ENCODE results near the genes RAPSN, OR4C5 and OR8J1.

GRCh38 chr11:47448877-47449388, at the start of gene RAPSN:
Gene RAPSN, minus strand, starts transcription at chr11:47449136.
- PRO-cap, 5 experiments, result no peak in any of the 5 experiments
- RAMPAGE, long total RNA, 2 experiments, result no peak in any of the 2 experiments
- RRBS, result no CpG with 5 or more reads among the region's 18 CpGs

DNA sequence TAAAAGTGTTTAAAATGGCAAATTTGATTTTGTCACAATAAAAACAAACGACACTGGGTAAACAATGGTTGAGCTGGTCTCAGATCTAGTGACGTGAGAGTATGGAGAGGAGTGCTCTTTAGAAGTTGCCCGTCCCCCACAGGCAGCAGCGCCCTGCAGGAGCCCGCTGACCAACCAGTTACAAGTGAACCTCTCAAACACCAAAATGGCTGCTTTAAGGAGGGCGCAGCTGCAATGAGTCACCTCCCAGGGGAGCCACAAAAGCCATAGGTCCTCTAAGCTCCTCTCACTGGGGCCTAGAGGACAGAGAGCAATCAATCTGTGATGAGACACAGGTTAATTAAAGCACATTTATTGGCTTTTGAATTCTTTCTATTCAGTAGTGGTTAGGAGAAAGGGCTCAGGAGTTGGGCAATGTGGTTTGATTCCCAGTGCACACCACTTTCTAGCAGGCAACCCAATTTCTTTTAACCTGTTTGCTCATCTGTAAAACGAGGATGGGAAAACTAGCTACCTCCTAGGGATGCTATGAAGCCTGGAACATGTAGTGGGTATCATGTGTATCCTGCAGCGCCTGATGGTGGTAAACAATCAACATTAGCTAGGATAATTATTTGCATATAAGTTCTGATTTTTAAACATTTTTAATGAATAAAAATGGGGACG, 15.6 kb upstream of the RAPSN start:
- PRO-cap, 5 experiments, result no peak in any of the 5 experiments
- RAMPAGE, long total RNA, 2 experiments, result no peak in any of the 2 experiments
- RRBS, result no CpG with 5 or more reads among the region's 9 CpGs

GRCh38 chr11:47467557-47468049, 18.7 kb upstream of the RAPSN start:
- PRO-cap, 5 experiments, result no peak in any of the 5 experiments
- RAMPAGE, long total RNA, 2 experiments, result no peak in any of the 2 experiments
- RRBS, result no CpG with 5 or more reads among the region's 10 CpGs

GRCh38 chr11:47498514-47499112, 49.7 kb upstream of the RAPSN start:
- PRO-cap, 5 experiments, result peak in 4 of 5 experiments; most common plus-strand start chr11:47499001 (in 3); most common minus-strand start chr11:47498786 (in 3)
- RAMPAGE, long total RNA, 2 experiments, result no peak in any of the 2 experiments
- RRBS, result no CpG with 5 or more reads among the region's 3 CpGs

DNA sequence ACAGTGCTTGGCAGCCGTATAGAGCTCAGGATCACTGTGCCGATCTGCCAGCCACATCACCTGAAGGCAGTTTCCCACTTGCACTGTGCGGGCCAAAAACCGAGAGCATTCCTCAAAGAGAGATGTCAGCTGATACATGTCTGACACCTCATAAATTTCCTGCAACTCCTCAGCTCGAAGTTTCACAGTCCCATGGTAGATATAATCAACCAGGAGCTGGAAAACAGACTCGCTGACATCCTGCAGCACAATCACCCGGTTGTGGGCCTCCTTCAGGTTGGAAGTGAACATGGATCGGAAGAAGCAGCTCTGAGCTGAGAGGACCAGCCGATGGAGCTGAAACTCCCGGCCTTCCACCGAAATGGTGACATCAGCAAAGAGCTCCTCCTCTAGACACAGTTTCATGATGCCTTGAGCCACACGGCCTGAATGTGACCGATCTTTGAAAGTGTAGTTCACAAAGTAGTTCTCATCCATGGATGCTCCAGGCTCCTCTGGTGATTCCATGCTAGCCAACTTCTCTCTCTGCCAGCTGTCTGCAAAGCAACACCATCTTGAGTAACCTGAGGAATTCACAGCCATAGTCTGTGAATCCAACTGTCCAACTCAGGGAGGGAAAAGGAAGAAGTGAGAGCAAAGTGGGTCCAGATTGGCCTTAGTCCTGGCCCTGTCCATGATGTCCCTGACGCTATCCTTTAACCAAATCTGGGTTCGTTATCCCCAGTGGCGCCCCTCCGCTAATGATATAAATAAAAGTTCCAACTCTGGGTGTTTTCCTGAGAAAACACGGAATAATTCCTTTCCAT, 1.1 kb downstream of the KBTBD4 start:
- PRO-cap, 5 experiments, result no peak in any of the 5 experiments
- RAMPAGE, long total RNA, 2 experiments, result no peak in any of the 2 experiments
- RRBS, result 100% methylated on average over 2 of the region's 18 CpGs

DNA sequence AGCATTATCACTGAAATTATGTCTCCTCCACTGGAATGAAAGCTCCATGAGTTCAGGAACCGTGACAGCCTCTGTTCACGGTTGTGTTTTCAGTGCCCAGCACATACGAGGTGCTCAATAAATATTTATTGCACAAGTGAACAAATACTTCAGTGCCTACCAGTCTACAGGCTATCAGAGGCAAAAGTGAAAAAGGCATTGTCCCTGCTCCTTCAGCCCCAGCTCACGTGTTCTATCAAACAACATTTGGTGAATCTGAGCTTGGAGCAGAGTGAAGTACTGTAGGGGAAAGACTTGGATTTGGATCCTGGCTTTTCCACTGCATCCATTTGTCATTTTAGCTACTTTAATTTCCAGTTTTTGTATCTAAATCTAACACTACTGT, 1.1 kb upstream of the MTCH2 start:
- PRO-cap, 5 experiments, result no peak in any of the 5 experiments
- RAMPAGE, long total RNA, 2 experiments, result no peak in any of the 2 experiments
- RRBS, result no CpG with 5 or more reads among the region's 4 CpGs

DNA sequence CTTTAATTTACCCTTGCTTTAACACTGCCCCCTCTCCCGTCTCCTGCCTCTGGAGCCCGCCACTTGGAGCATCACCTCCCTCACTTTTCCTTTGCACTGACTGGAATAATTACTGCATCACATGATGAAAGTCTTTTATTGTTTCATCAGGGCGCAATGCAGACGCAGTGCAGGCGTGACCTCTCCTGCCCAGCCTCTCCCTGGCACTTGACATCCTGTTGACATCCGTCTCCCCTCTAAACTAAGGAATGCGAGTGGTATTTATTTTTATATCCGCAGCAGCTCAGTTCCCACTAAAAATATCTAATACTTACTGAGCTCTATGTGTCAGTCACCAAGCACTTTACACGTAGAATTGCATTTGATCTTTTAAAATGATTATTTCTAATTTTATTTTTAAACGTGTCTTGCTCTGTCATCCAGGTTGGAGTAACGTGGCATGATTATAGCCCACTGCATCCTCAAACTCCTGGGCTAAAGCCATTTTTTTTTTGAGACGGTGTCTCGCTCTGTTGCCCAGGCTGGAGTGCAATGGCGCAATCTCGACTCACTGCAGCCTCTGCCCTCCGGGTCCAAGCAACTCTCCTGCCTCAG, 1.3 kb upstream of the FNBP4 start:
- PRO-cap, 5 experiments, result peak in 4 of 5 experiments; most common plus-strand start position 136 of the sequence (in 1); most common minus-strand start position 98 of the sequence (in 4)
- RAMPAGE, long total RNA, 2 experiments, result no peak in any of the 2 experiments
- RRBS, result no CpG with 5 or more reads among the region's 16 CpGs

DNA sequence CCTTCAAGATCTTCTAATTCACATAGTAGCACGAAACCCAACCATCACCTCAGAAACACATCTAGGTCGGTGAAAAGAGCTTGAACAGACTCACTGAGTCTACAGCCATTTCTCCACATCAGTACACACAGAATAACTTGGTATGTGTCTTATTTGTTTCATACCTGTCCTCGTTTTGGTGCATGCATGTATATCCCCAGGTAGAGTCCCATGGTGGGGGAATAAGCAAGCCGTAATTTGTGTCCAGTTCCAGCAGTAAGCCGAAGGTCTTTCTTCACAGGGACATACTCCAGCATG, 12.7 kb downstream of the NUP160 start:
- PRO-cap, 5 experiments, result no peak in any of the 5 experiments
- RAMPAGE, long total RNA, 2 experiments, result no peak in any of the 2 experiments
- RRBS, result no CpG with 5 or more reads among the region's 5 CpGs

DNA sequence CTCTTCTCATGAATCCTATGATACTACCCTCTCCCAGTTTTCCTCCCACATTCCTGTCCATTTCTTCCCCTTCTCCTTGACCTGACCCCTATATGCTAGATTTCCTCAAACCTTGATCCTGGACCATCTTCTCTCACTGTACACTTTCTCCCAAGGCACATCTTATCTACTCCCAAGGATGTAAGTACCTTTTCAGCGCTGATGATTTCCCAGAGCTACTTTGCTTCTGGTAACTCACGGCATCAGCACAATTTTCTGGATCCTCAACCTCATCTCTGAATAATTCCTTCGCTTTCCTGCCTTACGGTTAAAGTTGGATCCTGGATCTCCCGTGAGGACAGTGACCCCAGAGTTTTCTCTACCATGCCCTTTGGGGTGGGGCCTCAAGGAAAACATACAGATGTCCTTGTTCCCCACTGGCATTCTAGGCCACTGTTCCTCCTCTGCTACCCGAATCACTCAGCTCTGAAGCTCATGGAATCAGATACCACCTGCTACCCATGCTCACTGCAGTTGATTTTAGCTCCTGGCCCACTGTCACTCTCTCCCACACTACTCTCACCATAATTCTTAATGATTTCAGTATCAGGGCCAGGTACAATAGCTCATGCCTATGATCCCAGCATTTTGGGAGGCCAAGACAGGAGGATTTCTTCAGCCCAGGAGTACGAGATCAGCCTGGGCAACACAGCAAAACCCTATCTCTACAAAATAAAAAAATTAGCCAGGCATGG, 5.9 kb downstream of the NUP160 start:
- PRO-cap, 5 experiments, result no peak in any of the 5 experiments
- RAMPAGE, long total RNA, 2 experiments, result no peak in any of the 2 experiments
- RRBS, result no CpG with 5 or more reads among the region's 7 CpGs

DNA sequence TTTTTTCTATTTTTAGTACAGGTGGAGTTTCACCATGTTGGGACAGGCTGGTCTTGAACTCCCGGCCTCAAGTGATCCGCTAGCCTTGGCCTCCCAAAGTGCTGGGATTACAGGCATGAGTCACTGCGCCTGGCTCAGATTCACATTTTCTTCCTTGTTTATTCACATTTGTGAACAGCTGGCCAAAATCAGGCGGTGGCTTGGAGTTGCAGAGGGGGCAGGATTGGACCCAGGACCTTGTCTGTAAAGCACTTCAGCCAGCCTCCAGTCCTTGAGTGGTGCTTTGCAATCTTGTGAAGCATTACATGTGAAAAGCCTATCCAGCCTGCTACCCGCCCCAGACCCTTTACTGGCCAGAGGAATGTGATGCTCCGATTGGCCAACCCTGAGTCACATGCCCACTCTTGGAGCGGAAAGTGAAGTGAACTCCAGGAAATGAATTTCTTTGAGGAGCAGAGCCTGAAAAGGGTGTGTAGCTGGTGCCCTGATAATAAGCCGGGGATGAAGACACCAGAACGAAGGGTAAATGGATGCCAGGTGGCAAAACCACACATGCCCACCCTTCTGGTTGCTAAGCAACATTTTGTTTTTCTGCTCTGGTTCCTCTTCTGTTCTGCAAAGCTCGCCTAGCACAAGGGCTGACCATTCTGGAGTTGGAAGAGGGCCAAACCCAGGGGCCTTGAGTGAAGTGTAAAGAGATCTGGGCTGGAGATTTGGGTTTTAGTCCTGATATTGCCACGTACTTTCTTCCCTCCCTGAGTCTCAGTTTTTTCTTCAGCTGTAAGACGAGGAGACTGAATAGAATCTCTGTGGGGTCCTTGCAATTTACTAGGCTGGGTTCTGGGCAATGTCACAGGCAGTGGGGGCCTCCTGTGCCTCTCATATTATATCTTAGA, 62.4 kb upstream of the PTPRJ start:
- PRO-cap, 5 experiments, result peak in 3 of 5 experiments; most common plus-strand start position 439 of the sequence (in 1); most common minus-strand start position 277 of the sequence (in 3)
- RAMPAGE, long total RNA, 2 experiments, result no peak in any of the 2 experiments
- RRBS, result no CpG with 5 or more reads among the region's 12 CpGs

DNA sequence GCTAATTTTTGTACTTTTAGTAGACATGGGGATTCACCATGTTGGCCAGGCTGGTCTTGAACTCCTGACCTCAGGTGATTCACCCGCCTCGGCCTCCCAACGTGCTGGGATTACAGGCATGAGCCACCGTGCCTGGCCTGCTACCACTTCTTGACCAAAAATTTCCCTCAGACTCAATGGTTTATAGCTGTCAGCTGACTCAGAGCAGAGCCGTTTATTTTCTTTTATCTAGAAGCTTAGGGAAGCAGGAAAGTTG, 56.3 kb upstream of the PTPRJ start:
- PRO-cap, 5 experiments, result peak in 1 of 5 experiments; most common minus-strand start position 156 of the sequence (in 1)
- RAMPAGE, long total RNA, 2 experiments, result no peak in any of the 2 experiments
- RRBS, result no CpG with 5 or more reads among the region's 5 CpGs

- PRO-cap, 5 experiments, result peak in 2 of 5 experiments; most common plus-strand start chr11:47924654 (in 1); most common minus-strand start chr11:47924585 (in 2)
- RAMPAGE, long total RNA, 2 experiments, result no peak in any of the 2 experiments
- RRBS, result no CpG with 5 or more reads among the region's 3 CpGs
Observed at GRCh38 chr11:47924410-47924814, 55.9 kb upstream of the PTPRJ start.

DNA sequence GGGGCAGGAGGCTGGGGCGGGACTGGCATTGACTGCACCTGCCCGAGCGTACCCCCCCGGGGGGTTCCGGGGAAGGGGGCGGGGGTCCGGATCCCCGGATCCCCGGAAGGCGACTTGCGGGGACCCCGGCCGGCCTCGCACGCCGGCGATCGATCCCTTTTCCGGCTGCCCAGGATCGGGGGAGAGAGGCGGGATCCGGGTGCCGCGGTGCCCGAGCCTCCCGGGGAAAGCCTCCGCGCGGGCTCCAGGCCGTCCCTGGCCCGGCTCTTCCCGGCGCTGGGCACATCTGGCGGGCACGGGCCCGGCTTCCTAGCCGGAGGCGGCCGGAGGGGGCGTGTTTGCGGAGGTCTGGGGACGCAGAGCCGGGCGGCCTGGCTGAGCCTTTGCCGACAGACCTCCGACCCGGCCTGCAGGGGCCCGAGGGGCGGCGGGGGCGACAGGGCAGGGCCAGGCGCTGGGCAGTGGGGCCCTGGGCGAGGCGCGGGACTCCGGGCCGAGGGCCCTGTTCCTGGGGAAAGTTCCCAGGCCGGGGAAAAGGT, 744 bp downstream of the PTPRJ start:
- PRO-cap, 5 experiments, result peak in 1 of 5 experiments; most common plus-strand start position 335 of the sequence (in 1); most common minus-strand start position 141 of the sequence (in 1)
- RAMPAGE, long total RNA, 2 experiments, result no peak in any of the 2 experiments
- RRBS, result 2% methylated on average over 24 of the region's 58 CpGs

GRCh38 chr11:47983106-47983852, 2.9 kb downstream of the PTPRJ start:
- PRO-cap, 5 experiments, result peak in 1 of 5 experiments; most common plus-strand start chr11:47983695 (in 1); most common minus-strand start chr11:47983623 (in 1)
- RAMPAGE, long total RNA, 2 experiments, result no peak in any of the 2 experiments
- RRBS, result no CpG with 5 or more reads among the region's 7 CpGs

GRCh38 chr11:48049729-48050236, 69.4 kb downstream of the PTPRJ start:
- PRO-cap, 5 experiments, result no peak in any of the 5 experiments
- RAMPAGE, long total RNA, 2 experiments, result no peak in any of the 2 experiments
- RRBS, result no CpG with 5 or more reads among the region's 5 CpGs

- PRO-cap, 5 experiments, result no peak in any of the 5 experiments
- RAMPAGE, long total RNA, 2 experiments, result no peak in any of the 2 experiments
- RRBS, result no CpG with 5 or more reads among the region's 18 CpGs
Observed at GRCh38 chr11:48055188-48056509, 75.3 kb downstream of the PTPRJ start.

- PRO-cap, 5 experiments, result peak in 5 of 5 experiments; most common plus-strand start chr11:48099590 (in 2); most common minus-strand start chr11:48099438 (in 2)
- RAMPAGE, long total RNA, 2 experiments, result no peak in any of the 2 experiments
- RRBS, result no CpG with 5 or more reads among the region's 6 CpGs
Observed at GRCh38 chr11:48099287-48099793, 117.3 kb upstream of the OR4B1 start.

DNA sequence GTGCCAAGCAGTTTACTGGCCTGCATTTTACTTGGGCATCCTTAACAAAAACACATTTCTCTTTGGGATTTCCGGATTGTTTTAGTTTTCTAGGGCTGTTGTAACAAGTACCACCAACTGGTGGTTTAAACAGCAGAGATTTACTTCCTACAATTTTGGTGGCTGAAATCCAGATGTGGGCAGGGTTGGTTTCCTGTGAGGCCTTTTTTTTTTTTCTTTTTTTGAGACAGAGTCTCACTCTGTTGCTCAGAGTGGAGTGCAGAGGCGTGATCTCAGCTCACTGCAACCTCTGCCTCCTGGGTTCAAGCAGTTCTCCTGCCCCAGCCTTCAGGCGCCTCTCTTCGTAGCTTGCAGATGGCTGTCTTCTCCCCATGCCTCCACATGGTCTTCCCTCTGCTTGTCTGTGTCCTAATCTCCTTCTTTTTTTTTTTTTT, 45.7 kb upstream of the OR4B1 start:
- PRO-cap, 5 experiments, result no peak in any of the 5 experiments
- RAMPAGE, long total RNA, 2 experiments, result no peak in any of the 2 experiments
- RRBS, result no CpG with 5 or more reads among the region's 4 CpGs

DNA sequence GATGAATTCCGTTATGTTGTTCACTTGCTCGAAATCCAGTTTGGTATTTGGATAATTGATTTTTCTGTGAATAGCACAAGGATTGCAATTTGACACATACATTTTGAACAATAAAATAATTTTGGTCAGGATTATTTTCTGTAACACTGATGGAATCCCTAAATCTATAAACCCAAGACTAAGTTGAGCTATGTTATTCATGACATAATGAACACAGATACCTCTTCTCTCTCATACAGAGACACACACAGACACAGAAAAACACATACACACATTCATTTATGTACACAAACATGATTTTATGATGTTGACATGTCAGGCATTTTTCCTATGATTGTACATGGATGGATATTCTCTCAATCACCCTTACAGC, at the start of gene OR4C5:
OR4C5 (minus strand) TSS at position 102 of the 373 bp plus-strand sequence.
- PRO-cap, 5 experiments, result no peak in any of the 5 experiments
- RAMPAGE, long total RNA, 2 experiments, result no peak in any of the 2 experiments
- RRBS, result no CpG with 5 or more reads among the region's 2 CpGs

GRCh38 chr11:56354096-56354396, at the start of gene OR8J1:
Gene OR8J1, plus strand, starts transcription at chr11:56354291.
- PRO-cap, 5 experiments, result no peak in any of the 5 experiments
- RAMPAGE, long total RNA, 2 experiments, result no peak in any of the 2 experiments
- RRBS, result no CpG with 5 or more reads among the region's 1 CpG

All from liver (tissue), 9 donors.